ENCODE results near the genes BARD1 and RPL37A.

DNA sequence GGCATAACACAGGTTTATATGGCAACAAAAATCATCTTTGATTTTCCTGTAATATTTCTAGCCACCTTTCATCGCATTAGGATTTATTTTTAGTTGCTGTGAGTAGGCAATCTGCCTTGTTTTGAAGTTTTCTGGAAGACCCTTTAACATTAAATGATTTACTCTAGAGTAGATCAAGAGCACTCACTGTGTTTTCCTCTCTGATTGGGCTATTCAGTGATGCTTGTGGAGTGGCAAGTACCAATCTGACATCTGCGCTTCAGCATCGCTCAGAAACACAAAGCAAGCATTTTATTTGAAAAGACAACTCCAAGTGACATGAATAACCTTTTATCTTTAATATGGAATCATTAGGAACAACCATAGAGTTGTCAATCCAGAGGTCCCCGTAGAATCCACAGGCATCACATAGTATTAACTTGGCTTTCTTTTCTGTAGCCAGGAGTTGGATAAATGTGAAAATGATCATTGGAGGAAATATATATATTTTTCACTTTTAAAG is 114.6 kb downstream of the CPS1 start:
- RRBS: no CpG with 5 or more reads among the region's 4 CpGs

- RRBS: no CpG with 5 or more reads among the region's 3 CpGs
Measured at GRCh38 chr2:213129426-213129768, 22.0 kb downstream of the IKZF2 start.

GRCh38 chr2:213149237-213150074 is 2.0 kb downstream of the IKZF2 start:
- RRBS: no CpG with 5 or more reads among the region's 7 CpGs

GRCh38 chr2:214809329-214810431 is at the start of gene BARD1:
Gene BARD1 (minus strand): TSS chr2:214809683.
- RRBS: 1% methylated on average over 29 of the region's 113 CpGs

DNA sequence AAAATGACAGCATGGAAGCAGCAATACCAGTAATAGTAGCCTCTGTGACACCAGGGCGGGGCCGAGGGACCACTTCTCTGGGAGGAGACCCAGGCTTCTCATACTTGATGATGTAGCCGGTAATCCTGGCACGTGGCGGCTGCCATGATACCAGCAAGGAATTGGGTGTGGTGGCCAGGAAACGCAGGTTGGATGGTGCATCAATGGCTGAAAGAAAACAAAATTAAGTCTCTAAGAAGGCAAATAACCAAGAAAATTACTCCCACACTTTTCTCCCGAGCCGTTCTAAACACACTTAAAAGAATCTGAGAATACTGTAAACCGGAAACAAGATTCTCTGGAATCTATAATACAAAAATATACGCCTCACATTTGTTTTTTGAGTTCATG is 60.7 kb downstream of the FN1 start:
- RRBS: no CpG with 5 or more reads among the region's 10 CpGs

DNA sequence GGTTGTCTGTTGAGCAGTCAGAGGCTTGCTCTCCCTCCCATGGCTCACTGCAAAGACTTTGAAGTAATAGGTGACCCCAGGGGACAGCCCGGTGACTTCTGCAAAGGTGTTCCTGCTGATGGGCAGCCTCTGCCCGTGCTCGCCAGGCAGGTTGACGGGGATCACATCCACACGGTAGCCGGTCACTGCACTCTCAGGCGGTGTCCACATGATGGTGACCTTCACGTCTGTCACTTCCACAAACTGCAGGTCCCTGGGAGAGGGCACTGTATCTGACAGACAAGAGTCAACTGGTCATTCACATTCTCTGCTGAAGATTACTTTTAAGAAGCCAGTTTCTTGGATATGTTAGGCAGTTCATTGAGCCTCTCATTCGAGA is 29.6 kb downstream of the FN1 start:
- RRBS: no CpG with 5 or more reads among the region's 9 CpGs

DNA sequence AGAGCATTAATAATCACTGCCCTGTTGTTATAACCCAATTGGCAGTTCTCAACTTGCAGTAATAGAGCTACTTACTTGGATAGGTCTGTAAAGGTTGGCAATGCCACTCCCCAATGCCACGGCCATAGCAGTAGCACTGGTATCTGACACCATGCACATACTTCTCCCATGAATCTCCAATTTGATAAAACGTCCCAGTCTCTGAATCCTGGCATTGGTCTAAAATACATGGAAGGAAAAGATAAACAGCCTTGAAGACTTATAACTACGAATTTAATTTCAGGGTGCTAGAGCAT is 16.8 kb downstream of the FN1 start:
- RRBS: no CpG with 5 or more reads among the region's 3 CpGs

- RRBS: 0% methylated on average over 2 of the region's 49 CpGs
Measured at GRCh38 chr2:215436174-215437239, 639 bp upstream of the FN1 start.

DNA sequence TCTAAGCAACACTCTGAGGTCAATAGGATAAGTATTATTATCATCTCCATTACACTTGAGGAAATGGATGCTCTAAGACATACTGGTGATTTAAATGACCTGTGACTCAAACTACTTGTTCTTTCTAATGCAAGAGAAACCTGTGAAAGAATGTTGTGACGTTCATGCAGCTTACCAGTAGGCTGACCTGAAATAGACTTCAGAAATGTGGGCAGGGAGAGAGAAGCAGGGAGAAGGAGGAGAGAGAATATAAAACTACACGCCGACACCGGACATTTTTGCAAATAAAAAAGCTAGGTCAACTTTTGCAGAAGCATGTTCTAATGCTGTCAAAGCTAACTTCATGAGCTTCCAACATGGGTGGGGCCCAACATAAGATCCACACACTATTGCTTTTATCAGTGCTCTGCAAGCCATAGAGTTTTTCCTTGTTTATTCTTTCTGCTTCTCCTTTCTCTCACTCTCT is 217.6 kb upstream of the FN1 start:
- RRBS: no CpG with 5 or more reads among the region's 4 CpGs

- RRBS: no CpG with 5 or more reads among the region's 13 CpGs
Measured at GRCh38 chr2:215749436-215750168, 263.7 kb downstream of the MREG start.

DNA sequence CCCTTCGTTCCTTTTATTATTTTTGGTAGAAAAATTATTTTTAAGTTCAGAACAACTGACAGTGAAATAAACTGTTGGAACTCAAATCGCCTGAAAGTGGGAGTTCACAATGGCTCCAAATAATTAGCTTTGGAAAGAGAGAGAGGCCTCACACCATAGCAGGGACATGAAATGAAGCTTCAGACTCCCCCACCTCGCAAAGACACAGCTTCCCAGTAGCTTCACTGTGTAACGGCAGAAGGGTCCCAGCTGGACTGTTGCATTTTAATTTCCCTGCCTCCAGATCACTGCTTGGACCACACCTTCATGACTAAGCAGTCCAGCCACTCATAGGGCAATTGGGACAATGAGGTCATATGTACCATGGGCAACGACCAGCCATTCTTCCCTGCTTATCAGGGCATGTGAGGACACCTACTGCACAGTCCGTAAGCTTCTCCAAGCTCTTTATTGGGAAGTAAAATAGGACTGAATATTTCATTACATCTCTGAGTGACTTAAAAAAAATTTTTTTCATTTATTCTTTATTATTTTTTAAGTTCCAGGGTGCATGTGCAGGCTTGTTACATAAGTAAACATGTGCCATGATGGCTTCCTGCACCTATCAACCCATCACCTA is 183.1 kb downstream of the MREG start:
- RRBS: no CpG with 5 or more reads among the region's 6 CpGs

DNA sequence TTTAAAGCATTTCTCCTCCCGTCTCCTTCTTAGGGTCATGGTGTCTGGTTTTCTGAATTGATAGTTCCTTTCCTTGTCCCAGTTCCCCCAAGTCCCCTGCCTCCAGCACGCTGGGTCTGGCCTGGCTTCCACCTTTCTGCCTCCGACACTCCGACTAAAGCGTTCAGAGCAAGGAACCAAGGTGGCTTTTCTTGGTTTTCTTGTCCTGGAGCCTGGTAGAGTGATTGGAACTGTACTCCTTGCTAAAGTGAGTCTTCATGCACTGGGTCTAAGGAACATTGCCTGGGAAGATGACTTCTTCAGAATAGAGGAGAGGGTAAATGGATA is 109.1 kb downstream of the MREG start:
- RRBS: no CpG with 5 or more reads among the region's 5 CpGs

DNA sequence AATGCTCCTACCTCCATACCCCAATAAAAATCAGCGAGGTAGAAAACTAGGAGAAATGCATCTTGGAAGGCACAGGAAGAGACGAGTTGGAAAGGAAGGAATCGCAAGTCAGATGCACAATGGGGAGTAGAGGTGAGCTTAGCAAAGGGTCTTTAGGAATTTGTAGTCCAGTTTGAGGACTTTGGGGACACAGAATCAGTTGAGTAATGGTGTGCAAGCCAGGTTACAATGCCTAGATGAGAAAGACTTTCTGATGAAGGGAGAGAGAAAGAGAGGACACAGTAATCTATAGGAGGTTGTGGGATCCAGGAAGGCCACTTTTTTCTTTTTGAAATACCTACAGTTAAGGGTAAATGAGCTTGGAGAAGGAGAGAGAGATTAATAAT is 35.8 kb downstream of the XRCC5 start:
- RRBS: no CpG with 5 or more reads among the region's 3 CpGs

GRCh38 chr2:216220671-216221064 is 111.5 kb downstream of the XRCC5 start:
- RRBS: no CpG with 5 or more reads among the region's 4 CpGs

DNA sequence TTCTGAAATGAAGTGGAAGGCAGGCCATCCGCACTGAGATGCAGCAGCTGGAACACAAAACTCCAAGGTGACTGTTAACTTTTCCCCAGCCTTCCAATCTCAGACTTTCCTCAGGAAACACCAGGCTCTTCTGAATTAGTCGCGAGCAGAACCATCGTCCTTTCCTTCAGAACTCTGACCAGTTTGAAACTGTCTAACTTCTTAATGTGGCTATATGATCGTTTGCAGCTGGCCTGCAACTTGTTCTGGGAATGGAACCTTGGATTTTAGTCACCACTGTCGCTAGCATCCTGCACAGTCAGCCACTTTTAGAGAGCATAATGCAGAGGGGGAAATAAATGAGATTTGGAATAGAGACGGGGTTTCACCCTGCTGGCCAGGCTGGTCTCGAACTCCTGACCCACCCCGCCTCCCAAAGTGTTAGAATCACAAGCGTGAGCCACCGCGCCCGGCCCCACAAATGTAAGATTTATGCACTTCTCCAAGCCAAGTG is 511 bp upstream of the RPL37A start:
- RRBS: 11% methylated on average over 1 of the region's 13 CpGs

DNA sequence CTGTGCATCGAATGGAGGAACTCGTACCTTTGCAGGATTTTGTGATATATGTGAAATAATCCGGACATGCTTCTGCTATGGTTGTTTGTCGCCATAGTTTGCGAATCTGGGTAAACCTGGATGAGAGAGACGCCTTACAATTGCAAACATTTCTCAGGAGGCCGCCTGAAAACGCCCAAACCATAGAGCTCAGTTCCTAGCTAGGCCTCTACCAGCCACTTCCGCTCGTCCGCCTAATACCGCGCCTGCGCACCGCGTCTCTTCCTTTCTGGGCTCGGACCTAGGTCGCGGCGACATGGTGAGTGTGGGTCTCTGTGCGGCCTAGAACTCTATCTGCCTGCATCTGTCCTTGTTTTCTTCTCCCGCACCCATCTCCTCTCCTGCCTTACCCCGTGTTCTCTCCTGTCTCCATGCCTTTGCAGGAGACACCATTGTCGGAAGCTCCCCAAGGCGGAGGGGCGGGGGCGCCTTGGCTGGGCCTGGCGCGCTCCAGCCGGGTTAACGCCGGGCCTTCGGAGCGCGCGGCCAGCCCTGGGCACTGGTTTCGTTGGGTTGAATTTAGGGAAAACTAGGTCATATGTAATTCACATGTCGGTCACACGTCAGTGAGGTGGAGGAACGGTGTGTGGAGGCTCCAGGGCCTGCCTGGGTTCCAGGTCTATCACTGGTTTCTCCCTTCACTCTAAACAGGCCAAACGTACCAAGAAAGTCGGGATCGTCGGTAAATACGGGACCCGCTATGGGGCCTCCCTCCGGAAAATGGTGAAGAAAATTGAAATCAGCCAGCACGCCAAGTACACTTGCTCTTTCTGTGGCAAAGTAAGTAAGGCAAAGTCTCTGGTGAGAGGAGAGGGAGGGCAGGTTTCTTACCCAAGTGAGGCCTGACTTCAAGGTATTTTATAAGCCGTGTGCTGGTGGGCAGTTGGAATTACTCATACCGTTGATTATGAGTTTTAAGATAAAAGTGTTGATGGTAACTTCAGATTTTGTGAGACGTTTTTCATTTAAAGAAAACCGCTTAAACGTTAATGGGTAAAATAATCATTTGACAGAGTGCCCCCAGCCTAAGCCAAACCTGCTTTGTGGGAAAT is at the start of gene RPL37A:
Gene RPL37A, plus strand, starts transcription at position 265 of the 1,091 bp plus-strand sequence.
- RRBS: 0% methylated on average over 1 of the region's 53 CpGs

- RRBS: no CpG with 5 or more reads among the region's 4 CpGs
Measured at GRCh38 chr2:216507498-216508398, 9.1 kb downstream of the RPL37A start.

GRCh38 chr2:216519353-216519582 is 20.6 kb downstream of the RPL37A start:
- RRBS: no CpG with 5 or more reads among the region's 2 CpGs

DNA sequence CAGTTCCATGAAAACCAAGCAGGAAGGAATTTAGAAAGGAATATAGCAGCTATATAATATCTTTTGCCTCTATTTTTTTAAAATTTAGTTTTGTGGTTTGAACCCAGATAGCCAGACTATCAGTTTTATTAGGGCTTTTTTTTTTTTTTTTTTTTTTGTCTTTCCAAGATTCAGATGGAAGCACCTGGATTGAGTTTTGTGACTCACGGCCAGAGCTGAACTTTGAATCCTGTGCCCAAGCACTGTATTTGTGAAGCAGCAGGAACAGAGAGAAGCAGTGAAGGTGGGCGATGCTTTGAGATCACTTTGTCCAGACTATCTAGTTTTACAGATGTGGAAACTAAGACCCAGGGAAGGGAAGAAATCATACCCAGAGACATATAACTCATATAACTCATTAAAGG is 33.9 kb downstream of the RPL37A start:
- RRBS: no CpG with 5 or more reads among the region's 2 CpGs

GRCh38 chr2:216536716-216537158 is 38.1 kb downstream of the RPL37A start:
- RRBS: no CpG with 5 or more reads among the region's 6 CpGs

All from Jurkat, Clone E6-1 (cell line).